M059J (cell line): ENCODE measurements around the genes C2orf81, INO80B, LBX2, PCGF1 and HK2.

DNA sequence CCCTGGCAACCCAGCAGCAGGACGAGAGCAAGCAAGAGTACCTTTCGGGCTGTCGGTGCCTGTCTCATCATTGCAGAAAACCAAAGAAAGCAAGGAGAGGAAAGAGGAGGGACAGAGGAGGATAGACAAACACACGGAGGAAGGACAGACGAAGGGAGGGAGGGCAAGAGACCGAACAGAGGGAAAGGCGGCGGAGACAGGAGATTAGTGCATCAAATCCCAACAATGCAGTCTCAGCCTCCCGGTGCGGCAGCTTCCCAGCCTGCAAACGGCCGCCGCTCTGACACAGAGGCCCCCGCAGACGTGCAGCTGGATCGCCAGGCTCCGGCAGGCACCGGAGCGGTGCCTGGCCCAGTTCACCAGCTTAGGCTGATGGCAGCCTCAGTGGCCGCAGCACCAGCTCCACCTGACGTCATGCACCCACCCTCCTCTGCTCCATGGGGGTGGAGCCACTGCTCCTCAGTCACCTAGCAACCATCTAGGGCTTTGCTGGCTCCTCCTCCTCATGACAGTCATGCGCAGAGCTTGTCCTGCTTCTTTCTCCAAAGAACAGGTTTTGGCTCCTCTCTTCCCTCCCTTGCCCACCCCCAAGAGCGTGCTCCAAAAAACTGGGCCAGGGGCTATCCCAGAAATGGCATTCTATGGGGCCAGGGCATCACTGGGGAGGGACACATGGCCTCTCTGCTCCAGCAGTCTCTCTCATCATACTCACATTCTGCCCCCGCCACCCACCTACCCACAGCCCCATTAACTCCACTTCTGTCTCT lies 5.6 kb downstream of the DCTN1 start:
- RAMPAGE, long total RNA: no peak

GRCh38 chr2:74421176-74421837 lies at the start of gene C2orf81:
Gene C2orf81, minus strand, starts transcription at chr2:74421619.
- RAMPAGE, long total RNA: no peak

DNA sequence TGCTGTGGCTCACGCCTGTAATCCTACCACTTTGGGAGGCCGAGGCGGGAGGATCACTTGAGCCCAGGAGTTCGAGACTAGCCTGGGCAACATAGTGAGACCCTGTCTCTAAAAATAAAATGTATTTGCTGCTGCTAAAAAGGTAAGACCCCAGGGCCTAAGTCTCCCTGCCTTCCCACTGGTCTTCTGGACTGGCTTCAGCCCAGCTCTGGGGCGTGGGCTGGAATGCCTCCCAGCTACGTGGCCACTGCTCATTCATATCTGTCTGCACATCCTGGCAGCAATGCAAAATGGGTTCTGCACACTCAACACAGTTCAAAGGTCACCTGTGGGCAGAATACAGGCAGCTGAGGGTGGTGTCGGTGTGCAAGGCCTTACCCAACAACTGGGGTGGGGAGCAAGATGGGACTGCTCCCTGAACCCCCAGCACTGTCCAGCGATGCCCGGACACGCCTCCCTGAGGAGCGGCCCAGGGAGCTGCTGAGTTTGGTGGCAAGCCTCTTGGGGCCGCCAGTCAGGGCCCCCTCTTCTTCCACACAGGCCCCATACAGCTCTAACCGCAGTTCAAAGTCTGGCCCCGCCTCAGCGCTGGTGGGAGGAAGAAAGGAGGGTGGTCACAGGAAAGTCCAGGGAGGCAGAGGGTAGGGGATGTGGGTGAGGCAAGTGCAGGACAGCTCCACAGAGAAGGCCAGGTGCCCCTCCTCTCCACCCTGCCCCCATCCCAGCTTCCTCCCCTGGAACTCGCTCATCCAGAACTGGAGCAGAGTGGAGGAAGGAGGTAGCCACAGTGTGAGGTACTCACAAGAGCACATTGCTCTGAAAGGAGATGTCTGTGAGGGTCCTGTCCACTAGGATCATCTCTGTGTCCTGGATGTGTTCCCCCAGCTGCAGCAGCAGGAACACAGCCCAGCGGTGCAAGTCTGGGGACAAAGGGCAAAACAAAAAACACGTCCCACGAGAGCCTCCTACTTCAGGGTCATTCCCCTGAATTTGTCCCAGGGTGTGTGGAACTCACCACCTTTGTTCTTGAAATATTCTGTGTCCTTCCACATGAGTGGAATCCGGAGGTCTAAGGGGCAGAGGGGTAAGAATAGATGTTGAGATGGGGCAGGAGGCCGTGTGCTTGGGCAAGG lies 8.3 kb downstream of the WDR54 start:
- RAMPAGE, long total RNA: no peak

GRCh38 chr2:74454563-74455656 lies at the start of gene INO80B:
Gene INO80B, plus strand, starts transcription at chr2:74455087.
- RAMPAGE, long total RNA: no peak

DNA sequence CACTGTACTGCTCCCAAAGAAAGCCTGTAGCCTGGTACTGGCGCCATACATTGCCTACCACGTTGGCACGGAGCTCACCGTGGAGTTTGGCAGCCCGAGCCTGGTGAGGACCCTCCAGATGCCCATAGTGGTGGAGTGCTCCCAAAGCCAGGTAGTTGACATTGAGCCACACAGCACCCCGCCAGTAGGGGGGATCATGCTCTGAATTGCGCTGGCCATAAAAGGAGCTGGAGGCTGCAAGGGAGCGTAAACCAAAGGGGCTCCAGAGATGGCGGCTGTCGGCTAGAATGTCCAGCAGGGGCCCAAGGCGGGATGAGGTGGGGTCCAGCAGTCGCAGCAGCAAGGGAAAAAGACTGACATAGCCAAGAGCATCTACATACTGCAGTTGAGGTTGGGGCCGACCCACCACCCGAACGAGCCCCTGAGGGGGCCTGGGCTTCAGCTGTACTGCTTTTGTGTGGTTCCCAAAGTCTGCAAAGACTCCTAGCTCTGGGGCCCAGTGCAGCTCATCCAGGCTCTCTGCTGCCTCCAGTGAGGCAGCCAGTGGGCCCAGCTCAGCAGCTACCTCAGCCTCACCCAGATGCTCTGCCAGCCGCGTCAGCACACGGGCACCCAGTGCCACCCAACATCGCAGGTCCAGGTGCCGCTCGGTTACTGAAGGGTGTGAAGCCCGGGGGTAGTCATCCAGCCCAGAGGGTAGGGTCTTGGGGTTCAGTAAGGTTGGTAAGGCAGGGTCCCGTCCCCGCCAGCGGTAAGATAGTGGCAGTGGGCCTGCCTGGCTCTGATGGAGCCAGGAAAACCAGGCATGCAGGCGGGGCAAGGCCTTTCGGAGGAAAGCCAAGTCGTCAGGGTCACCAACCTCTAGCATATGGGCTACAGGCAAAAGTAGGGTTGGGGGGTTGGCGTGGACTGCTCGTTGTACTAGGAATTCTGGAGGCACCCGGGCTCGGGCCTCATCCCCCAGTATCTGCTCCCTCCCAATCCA lies 3.4 kb downstream of the WBP1 start:
- RAMPAGE, long total RNA: no peak

GRCh38 chr2:74471132-74471815 lies 1.2 kb downstream of the MRPL53 start:
- RAMPAGE, long total RNA: no peak

GRCh38 chr2:74489993-74490794 lies 7.3 kb downstream of the TTC31 start:
- RAMPAGE, long total RNA: no peak

DNA sequence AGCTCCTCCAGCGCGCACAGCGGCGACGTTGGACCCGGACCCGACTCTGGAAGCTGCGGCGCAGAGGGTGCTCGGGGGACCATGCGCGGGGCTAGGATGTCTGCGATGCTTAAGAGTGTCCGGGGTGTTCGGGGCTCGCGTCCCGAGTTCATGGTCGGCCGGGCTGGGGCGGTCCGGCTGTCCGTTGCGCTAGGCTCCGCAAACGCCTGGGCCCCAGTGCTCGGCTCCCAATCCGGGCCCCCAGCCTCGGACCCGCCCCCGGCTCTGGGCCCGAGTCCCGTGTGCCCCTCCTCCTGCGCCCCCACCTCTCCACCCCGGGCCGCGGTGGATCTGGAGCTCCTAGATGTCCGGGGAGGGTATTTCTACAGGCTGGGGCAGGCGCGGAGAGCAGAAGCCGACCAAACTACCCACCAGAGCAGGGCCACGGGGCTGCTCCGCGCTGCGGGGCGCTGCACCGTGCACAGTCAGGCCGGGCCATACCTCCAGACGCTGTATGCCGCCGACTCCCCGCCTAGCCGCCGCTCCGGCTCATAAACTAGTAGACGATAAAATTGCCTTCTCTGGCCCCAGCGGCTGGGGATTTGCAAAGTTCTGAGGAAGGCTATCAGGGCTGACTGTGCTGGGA lies at the start of gene LBX2:
TSS of gene LBX2 (minus strand) at position 218 of the 625 bp plus-strand sequence.
- RAMPAGE, long total RNA: no peak

DNA sequence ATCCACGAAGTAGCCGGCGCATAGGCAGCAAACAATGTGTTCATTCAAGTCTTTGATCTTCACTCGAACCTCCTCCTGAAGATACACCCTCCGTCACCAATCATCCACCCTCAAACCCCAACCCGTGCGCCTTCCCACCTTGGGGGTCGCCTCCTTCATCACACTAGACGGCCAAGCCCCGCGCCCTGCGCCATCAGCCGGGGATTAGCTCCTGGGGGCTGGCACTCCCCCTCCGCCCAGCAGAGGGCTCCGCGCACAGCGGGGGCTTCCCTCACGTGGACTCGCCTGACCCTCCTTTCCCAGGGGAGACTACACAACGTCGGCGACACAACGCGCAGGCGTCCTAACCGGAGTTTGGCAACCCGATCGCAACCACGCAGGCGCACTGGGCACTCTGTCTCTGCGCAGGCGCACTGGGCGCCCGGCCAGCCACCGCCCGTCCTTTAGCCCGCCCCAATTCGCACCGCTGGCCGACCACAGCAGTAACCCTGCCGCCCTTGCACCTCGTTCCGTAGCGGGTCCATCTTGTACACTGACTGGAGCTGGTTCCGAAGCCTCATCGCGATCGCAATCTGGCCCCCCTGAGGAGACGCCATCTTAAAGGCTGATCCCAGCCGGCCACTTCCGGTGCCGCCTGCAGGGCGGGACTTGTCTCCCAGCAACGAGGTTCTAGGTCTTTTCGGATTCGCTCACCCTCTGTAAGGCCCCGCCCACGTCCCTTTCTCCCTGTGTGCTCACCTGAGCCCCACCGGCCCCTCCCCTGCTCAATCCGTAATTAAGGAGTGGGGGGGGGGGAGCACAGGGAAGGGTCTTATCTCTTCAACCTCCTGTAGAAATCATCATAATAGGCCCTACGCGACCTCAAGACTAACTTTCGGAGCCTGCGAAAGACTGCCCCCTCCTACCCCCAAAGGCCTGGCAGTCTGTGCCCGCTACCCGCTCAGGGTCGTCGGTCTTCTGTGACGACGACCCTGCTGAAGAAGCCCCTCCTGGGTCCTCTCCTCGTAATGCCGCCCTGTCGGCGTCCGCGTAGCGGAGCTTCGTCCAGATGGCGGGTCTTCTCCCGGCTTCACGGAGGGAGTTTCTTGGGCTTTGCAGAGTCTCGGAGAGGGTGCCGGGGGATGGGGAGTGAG lies at the start of gene PCGF1:
TSS of gene PCGF1 (minus strand) at position 623 of the 1,133 bp plus-strand sequence.
- RAMPAGE, long total RNA: no peak

DNA sequence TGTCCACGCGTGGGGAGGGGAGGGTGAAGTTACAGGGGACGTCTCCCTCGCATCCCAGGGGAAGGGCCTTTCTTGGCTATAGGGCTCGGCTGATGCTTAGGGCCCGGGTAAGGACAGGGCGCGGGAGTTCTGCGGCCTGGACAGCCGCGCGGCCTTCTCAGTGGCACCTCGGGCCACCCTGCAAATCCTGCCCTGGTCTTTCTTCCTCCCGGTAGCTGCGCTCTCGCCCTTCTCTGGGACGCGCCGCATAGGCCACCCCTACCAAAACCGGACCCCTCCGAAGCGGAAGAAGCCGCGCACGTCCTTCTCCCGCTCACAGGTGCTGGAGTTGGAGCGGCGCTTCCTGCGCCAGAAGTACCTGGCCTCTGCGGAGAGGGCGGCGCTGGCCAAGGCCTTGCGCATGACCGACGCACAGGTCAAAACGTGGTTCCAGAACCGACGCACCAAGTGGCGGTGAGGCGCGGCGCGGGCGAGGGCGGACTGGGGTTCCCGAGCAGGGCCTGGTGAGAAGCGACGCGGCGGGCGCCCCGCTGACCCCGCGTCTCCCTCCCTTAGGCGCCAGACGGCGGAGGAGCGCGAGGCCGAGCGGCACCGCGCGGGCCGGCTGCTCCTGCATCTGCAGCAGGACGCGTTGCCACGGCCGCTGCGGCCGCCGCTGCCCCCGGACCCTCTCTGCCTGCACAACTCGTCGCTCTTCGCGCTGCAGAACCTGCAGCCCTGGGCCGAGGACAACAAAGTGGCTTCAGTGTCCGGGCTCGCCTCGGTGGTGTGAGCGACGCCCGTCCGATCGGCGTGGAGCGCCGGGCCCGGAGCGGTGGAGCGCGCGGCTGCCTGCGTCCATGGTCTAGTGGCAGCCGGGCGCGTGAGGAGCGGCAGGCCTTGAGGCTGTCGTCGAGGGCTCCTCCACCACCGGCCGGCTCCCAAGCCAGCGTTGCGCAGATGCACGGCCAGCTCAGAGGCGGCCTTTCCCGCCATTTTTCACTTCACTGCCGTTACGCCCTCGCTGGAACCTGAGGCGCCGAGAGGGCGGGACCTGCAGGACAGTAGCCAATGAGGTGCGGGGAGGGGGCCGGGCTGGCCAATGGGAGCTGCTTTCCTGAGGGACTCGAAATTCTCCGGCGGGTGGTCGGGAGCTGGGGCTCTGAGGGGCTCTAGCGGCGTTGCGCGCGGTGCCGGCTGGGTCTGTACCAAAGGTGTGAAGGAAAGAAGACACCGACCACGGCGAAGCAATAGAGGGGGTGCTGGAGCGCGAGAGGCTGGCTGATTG lies 1.6 kb downstream of the TLX2 start:
- RAMPAGE, long total RNA: no peak

DNA sequence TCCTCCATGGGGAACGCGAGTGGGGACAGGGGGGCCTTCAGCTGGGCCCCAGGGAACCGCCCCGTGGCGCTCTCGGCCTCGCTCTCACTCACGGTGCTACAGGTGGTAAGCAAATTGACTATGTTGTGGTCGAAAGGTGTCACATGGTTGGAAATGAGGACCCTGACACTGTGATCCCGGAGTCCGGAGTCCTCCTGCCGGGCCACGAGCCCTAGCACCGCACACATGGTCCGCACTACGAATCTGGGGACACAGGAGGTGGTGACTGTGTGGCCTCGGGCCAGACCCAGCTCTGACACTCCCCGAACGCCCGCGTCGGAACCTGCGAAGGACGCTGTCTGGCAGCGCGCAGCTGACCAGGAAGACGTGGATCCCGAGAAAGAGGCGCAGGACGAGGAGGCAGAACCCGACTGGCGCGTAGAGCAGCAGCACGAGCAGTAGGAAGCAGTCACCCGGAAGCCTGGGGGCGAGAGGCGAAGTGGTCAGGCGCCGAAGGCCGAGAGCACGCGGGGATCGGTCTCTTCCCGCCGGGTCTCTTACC lies 396 bp downstream of the AUP1 start:
- RAMPAGE, long total RNA: no peak

DNA sequence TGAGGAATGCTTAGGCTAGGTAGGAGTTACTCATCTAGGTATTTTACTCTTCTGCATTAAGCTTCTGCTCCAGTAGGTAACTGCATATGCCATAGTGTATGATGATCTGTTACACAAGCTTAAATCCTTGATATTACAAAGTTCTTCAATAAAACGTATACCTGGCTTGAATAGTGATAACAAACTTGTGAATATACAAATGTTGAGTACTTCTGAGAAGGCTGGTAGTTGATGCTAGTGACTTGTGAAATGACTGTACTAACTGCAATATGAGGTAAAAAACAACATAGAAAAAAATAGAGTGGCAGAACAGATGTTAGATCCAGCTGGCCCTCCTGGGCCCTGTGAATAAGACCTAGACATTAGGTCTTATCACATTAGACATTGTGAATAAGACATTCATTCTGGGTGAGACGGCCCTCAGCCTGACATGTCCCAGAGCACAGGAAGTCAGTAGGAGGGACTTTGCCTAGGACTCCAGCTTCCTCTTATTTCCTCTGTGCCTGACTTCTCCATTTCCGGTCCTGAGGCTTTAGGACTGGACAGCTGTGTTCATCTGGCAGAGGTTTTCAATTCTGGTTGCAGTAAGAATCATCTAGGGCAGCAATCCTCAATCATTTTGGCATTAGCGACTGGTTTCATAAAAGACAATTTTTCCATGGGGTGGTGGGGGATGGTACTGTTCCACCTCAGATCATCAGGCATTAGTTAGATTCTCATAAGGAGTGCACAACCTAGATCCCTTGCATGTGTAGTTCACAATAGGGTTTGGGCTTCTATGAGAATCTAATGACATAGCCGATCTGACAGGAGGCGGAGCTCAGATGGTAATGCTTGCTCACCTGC lies 23.0 kb downstream of the DOK1 start:
- RAMPAGE, long total RNA: no peak

GRCh38 chr2:74833997-74834374 lies at the start of gene HK2:
Gene HK2, plus strand, starts transcription at chr2:74834127.
- RAMPAGE, long total RNA: no peak

DNA sequence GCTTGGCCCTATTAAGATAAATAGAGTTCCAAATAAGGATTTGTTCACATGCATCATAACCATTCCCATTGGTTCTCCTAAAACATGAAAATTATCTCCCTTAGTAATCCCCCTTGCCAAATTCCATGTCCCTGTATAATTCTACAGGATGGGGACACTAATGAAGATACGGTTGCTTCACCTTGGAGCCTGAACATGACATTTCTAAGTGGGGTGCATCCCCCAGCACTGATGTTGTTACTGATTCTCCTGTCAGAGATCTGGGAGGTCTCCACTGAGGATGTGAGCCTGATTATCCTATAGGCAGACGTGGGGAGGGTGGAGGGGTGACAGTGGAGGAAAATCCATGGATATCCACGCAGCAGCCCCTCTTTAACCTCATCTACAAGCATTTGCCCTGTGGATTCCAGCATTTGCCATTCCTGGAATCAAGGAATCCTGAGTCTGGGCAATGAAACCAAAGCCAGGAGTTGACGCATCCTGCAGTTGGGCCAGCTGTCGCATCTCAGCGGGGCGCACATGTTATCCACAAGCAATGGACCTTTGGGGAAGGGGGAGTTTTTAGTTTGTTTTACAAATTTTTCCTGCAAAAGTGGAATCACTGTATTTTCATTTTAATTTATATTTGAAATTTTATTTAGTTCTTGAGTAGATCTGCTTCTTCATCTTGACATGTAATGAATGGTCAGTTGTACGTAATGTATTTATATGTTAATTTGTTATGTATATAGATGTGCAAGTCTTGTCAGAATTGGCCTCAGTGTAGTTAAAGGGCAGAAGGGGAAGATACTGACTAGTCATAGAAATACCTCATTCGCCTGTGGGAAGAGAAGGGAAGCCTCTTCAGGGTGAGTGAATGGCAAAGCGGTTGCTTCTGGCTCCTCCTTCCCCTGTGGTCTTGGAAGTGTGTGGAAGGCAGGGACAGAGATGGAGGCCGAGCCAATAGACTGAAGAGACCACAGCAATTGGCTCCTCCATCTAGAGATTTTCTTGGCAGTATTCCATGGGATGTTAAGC lies 57.5 kb downstream of the HK2 start:
- RAMPAGE, long total RNA: no peak

- RAMPAGE, long total RNA: no peak
Measured at GRCh38 chr2:74959349-74959751, 907 bp downstream of the POLE4 start.

GRCh38 chr2:75577158-75577720 lies 16.5 kb upstream of the EVA1A start:
- RAMPAGE, long total RNA: no peak

DNA sequence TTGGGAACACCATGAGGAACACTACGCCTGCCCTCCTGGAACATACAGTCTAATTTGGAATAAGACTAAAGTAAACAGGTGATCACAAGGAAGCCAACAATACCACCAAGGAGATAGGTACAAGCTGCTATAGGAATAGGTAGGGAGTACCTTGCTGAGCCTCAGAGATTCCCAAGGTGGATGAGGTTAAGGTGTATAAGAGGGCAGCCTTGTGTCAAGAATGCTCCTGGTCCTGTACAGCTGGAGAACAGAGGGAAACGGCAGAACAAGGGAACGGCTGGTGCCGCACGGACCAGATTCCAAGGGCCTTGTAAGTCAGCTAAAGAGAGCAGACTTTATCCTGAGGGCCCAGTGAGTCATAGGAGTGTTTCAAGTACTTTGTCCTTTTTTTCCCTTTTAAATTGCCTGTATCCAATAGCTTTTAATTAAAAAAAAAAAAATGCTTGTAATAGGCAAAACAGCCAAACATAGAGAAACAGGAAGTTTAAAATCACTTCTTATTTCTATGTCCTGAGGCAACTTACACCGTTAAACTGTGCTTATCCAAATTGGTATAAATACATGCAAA lies 41.9 kb upstream of the EVA1A start:
- RAMPAGE, long total RNA: no peak

DNA sequence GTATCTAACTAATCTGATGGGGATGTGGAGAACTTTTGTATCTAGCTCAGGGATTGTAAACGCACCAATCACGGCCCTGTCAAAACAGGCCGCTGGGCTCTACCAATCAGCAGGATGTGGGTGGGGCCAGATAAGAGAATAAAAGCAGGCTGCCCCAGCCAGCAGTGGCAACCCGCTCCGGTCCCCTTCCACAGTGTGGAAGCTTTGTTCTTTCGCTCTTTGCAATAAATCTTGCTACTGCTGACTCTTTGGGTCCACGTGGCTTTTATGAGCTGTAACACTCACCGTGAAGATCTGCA lies 1.6 kb upstream of the GCFC2 start:
- RAMPAGE, long total RNA: no peak

DNA sequence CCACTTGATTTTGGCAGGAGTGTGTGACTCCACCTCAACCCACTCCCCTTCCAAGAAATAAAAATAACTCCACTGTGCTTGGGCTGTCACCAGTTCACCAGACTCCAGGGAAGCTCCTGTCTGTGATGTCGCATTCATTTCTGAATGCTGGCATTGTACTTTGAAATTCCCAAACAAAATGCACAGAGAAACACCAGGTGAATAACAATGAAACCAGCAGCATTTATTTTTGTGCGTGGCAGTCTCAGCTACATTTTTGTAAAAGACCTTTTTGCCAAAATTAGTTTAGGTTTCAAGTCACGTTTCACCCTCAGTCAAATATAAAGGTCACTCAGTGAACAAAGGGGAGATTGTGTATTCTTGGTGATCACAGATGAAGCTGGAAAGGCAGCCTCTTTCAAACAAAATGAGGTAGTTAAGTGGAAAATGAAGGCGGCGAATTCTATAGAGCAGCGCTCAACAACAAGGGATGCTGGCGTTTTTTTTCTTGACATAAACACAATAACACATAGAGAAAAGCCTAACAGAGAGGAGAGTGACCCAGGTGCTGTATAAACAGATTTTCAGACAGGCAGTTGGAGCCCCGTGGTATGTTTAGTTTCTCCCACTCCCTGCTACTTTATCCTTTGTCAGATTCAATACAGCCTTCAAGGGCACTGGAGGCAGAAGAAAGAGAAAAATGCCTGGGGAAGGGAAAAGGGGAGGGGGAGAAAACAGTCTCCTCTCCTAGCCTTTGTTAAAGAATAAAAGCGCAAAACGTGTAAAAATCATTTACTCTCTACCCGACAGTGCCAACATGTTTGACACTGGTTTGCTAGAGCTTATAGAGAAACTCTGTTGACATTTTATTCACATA lies 210.4 kb upstream of the GCFC2 start:
- RAMPAGE, long total RNA: no peak

- RAMPAGE, long total RNA: no peak
Measured at GRCh38 chr2:77090510-77091055, 431.6 kb downstream of the LRRTM4 start.